ENCODE results near the genes CEACAM21, RABAC1, DEDD2 and CNFN.

DNA sequence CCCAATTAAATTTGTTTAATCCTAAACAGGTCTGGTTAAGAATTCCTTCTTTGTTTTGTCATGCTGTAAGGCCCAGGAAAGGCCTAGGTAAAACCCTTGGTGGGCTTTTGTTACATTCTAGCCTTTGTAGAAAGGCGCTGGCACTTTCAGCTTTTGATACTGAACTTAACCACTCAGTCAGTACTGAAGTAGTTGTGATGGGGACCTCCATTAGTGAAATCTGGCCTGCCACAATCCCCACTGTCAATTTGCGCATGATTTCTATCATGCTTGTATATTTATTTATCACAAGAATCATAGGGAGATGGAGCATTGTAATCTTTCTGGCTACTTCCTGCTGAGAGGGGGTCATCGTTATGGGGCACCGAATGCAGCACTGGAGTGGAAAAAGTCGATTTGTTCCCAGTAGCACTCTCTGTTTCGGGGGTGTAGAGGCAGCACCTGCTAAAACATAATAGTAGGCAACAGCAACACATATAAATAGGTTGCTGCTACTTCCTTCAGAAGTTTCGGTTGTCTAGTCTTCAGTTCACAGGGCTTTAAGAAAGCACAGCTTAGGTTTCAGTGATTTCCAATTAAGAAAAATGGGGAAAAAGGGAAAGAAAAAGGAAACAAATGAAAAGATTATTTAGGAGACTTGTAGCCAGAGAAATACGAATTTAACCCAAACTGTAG, 23.5 kb upstream of the CEACAM21 start:
- RRBS = no CpG with 5 or more reads among the region's 8 CpGs

DNA sequence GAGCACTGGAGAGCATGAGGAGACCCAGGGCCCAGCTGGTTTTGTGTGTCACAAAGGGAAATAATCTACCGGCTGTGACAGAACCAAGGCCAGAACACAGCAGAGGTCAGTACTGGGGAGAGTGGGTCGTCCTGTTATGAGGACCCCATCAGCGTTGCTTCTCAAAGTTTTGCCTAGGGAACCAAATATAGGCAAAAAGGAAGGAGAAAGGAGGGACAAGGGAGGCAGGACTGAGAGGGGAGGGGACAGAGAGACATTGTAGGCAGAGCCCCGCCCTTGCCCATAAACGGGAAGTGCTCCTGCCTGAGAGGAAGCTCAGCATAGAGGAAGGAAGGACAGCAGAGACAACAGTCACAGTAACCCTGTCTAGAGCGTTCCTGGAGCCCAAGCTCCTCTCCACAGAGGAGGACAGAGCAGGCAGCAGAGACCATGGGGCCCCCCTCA, at the start of gene CEACAM21:
Gene CEACAM21 (plus strand): TSS at position 321 of the 444 bp plus-strand sequence.
- RRBS = no CpG with 5 or more reads among the region's 6 CpGs

DNA sequence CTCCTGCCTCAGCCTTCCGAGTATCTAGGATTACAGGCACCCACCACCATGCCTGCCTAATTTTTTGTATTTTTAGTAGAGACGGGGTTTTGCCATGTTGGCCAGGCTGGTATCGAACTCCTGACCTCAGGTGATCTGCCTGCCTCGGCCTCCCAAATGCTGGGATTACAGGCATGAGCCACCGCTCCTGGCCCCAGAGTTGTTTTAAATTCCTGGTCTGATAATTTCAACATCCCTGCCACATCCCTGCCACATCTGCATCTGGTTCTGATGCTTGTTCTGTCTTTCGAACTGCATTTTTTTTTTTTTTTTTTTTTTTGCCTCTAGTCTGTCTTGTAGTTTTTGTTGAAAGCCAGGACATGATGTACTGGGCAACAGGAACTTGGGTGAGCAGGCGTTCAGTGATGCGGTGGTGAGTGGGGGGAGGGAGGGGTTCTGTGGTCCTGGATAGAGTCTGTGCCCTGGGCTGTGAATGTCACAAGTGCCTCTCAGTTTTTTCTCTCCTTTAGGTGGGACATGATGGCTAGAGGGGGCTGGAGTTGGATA, 3.7 kb downstream of the CEACAM4 start:
- RRBS = no CpG with 5 or more reads among the region's 8 CpGs

GRCh38 chr19:41740670-41741543, 14.4 kb upstream of the CEACAM6 start:
- RRBS = no CpG with 5 or more reads among the region's 5 CpGs

- RRBS = no CpG with 5 or more reads among the region's 6 CpGs
These were observed 12.0 kb upstream of the CEACAM3 start for GRCh38 chr19:41784265-41784932.

- RRBS = no CpG with 5 or more reads among the region's 15 CpGs
These were observed 12.5 kb downstream of the CEACAM3 start for GRCh38 chr19:41808755-41809356.

DNA sequence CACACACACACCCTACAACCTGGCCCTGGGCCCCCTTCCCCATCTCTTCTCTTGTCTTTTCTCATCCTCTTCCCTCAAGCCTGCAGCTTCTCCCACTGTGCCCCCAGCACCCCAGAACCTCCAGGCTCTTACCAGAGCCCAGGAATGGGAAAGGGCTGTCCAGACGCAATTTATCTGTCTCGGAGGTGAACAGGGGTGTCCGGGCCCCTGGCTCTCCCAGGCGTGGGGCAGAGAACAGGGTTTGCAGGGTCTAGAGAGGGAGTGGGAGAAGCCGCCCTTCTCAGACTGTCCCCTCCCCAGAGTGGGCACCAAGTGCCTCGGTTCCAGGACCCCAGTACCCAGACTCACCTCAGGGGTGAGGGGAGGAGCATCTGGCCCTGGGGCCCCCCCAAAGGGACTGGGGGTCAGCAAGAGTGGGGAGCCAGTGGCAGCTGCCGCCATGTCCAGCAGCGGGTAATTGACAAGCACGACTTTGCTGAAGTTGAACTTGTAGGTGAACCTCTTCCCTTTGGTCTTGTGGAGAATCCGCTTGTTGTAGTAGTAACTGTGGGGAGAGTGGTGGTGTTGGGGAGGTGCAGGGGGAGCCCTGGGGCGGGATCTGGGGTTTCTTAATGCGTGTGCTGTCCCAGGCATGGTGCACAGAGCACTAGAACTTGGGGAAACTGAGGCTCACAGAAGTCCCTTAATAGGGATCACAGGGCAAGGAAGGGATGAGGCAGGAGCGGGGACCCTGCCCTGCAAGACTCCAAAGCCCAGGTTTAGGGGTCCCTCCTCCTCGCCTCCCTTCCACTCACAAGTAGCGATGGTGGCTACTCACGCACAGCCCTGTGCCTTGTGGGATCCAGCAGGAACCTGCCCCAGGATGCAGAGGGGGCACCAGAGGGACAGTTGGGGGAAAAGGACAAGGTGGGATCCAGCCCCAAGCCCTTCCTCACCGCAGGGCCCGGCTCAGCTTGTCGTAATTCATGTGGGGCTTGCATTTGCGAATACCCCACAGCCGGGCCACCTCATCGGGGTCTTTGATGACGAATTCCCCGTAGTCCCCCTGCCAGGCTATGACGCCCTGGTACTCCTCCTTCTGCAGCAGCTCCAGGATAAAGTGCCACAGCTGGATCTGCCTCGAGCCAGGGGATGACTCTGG, 19.0 kb downstream of the ERFL start:
- RRBS = no CpG with 5 or more reads among the region's 26 CpGs

GRCh38 chr19:41959002-41959938, at the start of gene RABAC1:
RABAC1 (minus strand) TSS chr19:41959321.
- RRBS = 3% methylated on average over 14 of the region's 46 CpGs

GRCh38 chr19:42203380-42203733, 14.1 kb downstream of the DEDD2 start:
- RRBS = no CpG with 5 or more reads among the region's 8 CpGs

DNA sequence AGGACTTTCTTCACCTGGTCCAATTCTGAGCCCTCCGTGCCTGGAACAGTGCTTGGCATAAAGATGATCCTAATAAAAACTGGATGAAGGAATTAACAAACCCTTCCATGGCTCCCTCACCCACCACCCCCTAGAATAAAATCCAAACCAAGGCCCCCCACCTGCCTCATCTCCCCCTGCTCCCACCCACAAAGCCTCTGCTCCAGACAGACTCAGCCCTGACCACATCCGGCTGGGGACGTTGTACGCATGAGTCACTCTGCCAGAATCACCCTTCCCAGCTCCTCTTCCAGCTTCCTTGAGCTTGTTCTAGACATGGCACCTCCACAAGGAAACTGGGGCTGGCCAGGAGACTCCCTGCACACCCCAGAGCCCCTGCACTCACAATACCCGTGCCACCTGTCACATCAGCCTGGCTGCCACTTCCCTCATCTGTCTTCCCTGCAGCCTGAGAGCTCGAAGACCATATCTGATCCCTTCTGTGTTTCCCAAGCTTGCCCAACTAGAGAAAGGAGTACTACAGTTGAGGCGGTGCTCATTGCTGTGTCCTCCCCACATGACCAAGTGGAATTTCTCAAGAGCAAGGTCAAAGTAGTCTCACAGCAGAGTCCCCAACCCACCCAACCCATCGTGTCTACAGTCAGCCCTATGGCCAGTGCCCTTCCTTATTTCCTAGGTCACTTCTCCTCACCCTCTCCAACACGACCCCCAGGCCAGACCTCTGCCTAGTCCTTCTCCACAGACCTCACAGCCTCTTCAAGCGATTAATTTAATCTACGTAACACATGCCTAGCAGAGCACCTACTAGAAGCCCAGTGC, 9.6 kb downstream of the DEDD2 start:
- RRBS = no CpG with 5 or more reads among the region's 11 CpGs

- RRBS = 0% methylated on average over 2 of the region's 48 CpGs
These were observed at the start of gene DEDD2 for GRCh38 chr19:42217625-42218422. DEDD2 (minus strand) TSS chr19:42217677.

GRCh38 chr19:42239743-42240283, 2.6 kb downstream of the GSK3A start:
- RRBS = no CpG with 5 or more reads among the region's 11 CpGs

DNA sequence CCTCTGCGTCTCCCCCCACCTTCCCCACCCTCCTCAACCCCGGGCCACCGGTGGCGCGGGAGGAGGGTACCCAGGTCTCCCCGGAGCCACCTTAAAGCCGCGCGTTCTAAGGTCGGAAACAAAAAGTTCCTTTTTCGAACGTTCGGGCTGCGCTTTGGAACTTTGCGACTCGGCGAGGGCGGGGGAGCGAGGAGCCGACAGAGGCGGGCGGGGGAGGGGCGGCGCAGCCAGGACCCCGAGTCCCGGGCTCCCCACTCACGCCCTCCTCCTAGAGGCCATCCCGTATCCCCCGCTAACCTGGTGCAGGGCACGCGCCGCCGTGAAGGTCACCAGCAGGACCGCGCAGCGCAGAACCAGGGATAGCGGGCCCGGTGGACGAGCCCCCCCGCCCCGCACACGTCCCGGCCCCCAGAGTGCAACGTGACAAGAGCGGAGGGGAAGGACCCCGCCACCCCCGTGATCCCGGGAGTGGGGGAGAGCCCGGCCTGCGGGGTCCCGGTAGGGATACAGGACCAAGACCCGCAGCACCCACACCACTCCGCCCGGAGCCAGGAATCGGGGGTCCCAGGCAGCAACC, 600 bp downstream of the ERF start:
- RRBS = 3% methylated on average over 17 of the region's 55 CpGs

GRCh38 chr19:42270229-42271385, 1.6 kb downstream of the CIC start:
- RRBS = no CpG with 5 or more reads among the region's 23 CpGs

- RRBS = 72% methylated on average over 8 of the region's 41 CpGs
These were observed 2.8 kb downstream of the CIC start for GRCh38 chr19:42271518-42272639.

- RRBS = 28% methylated on average over 3 of the region's 10 CpGs
These were observed 12.8 kb downstream of the CIC start for GRCh38 chr19:42281704-42282395.

- RRBS = 93% methylated on average over 3 of the region's 22 CpGs
These were observed 13.0 kb upstream of the PRR19 start for GRCh38 chr19:42288821-42289540.

DNA sequence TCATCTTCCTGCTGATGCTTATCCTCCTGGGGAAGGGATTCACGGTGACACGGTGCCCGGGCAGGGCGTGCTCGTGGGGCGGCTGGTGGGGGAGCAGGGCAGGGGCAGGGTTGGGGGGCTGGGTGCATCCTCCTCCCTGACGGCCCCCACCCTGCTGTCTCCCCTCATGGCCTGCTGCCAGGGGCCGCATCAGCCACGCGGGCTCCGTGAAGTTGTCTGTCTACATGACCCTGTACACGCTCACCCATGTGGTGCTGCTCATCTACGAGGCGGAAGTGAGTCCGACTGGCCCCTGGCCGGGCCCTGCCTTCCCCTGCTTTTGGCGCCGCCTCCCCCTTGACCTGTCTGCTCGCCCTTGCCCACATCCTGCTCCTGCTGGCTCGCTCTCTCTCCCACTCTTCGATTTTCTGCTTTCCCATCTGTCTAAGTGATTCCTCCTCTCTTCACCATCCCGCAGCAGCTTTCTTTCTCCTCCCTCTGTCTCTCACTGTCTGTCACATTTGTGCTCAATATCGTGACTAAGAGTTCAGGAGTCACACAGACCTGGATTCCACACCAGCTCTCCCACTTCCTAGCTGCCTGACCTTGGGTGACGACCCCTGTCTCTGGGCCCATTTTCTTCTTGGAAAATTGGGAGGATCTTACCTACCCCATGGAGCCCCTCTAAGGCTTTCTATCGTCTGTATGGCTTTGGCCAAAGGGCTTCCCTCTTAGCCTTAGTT, 3.7 kb downstream of the TMEM145 start:
- RRBS = no CpG with 5 or more reads among the region's 25 CpGs

GRCh38 chr19:42365197-42365548, 24.9 kb downstream of the CNFN start:
- RRBS = no CpG with 5 or more reads among the region's 4 CpGs

DNA sequence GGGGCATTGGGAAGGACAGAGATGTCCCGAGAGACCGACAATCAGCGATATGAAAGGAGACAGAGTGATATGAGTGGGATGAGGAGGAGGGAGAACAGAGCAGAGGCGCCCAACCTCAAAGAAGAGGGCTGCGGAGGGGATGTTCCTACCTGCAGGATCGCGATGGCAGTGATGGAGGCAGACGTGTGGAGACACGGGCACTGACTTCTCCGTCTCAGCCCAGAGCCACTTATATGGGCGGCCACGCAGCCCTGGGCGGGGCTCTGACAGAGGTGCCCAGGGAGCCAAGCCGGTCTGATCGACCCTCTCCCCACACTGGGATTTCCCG, at the start of gene CNFN:
Gene CNFN (minus strand): TSS at position 207 of the 328 bp plus-strand sequence.
- RRBS = no CpG with 5 or more reads among the region's 16 CpGs

All from mononuclear cell (primary cell).